Parietal lobe (tissue), 2 donors: Measurements from ENCODE around the gene TRIO.

DNA sequence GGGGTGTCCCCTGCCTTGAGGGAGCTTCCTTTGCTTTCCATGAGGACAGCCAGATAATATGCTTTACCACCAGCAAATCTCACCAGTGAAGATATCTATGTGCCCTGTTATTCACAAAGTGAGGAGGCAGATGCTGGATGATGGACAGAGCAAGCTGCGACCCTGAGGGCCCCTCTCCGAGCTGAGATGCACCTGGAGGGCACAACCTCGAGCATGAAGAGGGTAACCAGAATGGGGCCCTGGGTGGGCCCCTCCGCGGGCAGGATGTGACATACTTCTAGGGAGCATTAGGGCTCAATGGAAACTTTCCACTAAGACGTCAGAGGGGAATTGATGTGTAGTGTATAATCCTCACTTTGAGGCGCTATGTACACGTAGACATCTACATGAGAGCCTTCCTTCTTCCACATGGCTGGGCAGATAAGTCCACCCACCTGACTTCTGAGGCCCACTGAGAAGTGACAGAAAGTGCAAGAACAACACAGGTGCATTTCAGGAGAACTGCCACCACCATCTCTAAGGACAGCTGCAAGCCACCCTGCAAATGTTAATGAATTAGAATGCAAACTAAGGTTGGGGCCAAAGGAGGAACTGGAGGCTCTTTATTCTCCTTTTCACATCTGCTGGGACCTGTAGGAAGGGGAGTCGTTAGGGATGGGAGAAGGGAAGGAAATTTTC is 61.1 kb downstream of the DAP start:
- RAMPAGE, long total RNA = no peak

DNA sequence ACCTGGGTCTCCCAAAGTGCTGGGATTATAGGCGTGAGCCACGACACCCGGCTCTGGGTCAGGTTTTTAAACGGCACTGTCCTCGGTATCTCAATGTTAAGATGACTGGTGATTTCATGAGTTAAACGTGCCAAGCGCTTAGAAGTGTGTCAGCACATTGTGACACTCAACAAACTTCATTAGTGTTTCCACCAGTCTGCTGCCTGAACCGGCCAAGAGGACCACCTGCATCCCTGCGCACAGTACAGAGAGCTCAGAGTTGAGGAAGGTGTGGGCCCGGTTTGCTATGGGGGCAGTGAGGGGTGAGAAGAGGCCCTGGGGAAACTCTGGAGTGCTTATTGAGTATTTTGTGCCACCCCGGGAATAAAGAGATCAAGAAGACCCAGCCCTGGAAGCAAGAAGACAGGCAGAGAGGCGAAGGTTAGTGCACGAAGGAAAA is 3.5 kb downstream of the DAP start:
- RAMPAGE, long total RNA = no peak

DNA sequence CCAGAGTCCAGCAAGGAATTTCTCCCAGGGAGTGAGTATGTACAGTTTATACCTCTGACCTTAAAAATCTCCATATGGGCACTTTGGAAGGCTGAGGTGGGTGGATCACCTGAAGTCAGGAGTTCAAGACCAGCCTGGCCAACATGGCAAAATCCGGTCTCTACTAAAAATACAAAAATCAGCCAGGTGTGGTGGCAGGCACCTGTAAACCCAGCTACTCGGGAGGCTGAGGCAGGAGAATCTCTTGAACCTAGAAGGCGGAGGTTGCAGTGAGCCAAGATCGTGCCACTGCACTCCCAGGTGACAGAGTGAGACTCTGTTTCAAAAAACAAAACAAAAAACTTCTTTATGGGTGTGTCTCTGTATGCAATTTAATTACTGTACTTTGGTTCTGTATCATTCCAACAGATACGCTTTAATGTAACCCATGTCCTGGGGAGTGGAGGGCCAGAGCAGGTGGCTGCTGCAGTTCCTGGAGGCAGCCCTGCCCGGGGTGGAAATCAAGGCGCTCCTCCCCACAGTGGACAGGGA is 2.1 kb downstream of the DAP start:
- RAMPAGE, long total RNA = no peak

DNA sequence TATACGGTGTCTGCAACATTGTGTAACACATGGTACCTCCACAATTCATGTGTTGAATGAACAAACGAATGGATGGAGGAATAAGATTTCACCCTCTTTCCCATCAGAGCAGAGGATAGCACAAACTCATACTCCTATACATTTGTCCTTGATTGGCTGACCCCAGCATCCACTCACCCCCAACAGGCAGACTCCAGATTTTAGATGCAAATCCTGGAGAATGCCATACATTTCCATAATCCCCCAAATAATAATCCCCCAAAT is 355.0 kb downstream of the CTNND2 start:
- RAMPAGE, long total RNA = no peak

- RAMPAGE, long total RNA = no peak
Observed at GRCh38 chr5:14010836-14012192, 66.8 kb upstream of the DNAH5 start.

DNA sequence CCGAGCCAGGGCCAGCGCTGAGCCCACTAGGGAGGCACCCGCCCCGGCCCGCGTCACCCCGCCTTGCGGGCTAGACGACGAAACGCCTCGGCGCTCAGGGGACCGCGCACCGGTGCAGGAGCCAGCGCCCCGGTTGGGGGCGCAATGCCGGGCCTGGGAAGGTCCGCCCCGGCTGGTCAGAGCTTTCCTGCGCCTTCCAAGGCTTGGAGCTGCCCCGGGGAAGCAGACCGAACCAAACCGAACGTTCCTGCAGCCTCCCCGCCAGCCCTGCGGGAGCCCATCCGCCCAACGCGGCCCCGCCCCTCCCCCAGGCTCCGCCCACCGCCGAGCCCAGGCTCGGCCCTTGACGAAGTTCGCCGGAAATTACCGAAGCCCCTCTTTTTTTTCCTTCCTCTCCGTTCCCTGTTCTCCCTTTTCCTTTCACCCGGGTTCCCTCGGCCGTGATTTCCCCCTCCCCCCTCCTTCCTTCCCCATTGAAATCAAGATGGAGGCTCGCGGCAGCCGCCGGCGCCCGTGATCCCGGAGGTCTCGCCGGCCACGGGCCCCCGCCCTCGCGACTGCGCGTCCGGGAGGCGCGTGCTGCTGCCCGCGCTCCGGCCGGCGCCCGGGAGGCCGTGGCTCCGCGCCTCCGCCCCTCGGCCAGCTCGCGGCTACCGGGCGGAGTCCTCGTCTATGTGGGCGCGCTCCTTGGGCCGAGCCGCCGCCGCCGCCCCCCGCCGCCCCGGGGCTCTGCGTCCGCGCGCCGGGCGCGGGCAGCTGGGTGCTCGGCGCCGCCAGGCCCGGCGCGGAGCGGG is at the start of gene TRIO:
TRIO (plus strand) TSS at position 473 of the 794 bp plus-strand sequence.
- RAMPAGE, long total RNA = no peak

DNA sequence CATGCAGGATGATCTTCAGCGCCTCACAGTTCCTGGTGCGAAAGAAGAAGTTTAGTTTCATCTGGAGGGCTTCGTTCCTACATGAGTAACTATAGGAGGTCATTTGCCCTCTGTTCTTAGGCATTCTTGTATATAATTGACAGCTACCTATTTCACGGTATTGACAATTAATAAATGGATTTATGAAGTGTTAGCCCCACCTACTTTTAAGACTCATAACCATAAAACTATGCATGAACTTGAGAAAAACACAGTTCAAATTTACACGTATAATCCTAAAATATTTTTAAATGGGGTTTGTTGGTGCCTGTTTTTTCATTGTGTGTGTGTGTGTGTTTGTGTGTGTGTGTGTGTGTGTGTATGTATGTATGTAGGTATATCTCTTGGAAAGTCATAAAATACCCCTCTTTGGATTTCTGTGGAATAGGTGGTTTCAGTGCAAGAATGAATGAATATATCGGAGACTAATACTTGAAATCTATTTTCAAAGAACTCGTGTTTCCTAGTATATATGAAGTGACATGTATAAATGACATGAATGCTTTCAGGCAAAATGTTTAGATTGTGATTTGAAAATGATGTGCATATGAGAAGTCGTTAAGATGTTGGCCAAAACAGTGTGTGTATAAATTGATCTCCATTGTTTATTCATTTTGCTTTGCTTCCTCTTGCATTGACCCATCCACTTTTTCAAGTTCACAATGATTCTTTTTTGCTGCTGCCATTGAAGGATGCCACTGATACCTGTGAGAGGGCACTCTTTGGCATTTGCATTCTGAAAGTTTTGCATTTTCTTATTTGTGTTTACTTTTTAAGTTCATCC is 8.1 kb downstream of the TRIO start:
- RAMPAGE, long total RNA = no peak

GRCh38 chr5:14165358-14165990 is 22.3 kb downstream of the TRIO start:
- RAMPAGE, long total RNA = no peak

DNA sequence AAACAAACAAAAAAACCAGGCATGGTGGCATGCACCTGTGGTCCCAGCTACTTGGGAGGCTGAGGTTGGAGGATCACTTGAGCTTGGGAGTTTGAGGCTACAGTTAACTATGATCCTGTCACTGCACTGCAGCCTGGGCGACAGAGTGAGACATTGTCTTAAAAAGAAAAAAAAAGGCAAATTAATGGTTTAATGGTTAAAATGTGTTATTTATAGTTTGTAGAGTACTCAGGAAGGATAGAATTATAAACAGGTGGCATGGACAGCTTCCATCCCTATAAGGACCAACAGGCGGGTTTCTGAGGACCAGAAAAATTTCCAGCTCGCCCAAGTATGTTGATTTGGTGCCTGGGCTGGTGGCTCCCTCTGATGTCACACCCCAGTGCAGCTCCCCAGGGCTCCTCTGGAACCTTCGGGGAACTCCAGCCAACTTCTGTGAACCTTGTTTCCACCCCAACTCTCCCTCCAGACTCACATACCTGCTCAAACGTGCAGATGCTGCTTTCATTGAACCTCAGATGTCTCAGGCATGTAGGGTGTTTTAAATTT is 68.9 kb downstream of the TRIO start:
- RAMPAGE, long total RNA = no peak

GRCh38 chr5:14221289-14221785 is 78.2 kb downstream of the TRIO start:
- RAMPAGE, long total RNA = no peak

GRCh38 chr5:14256929-14257777 is 114.0 kb downstream of the TRIO start:
- RAMPAGE, long total RNA = no peak

- RAMPAGE, long total RNA = no peak
Observed at GRCh38 chr5:14286606-14287105, 143.5 kb downstream of the TRIO start.

- RAMPAGE, long total RNA = no peak
Observed at GRCh38 chr5:14336255-14337040, 193.3 kb downstream of the TRIO start.

- RAMPAGE, long total RNA = no peak
Observed at GRCh38 chr5:14402678-14403205, 178.8 kb upstream of the OTULINL start.

DNA sequence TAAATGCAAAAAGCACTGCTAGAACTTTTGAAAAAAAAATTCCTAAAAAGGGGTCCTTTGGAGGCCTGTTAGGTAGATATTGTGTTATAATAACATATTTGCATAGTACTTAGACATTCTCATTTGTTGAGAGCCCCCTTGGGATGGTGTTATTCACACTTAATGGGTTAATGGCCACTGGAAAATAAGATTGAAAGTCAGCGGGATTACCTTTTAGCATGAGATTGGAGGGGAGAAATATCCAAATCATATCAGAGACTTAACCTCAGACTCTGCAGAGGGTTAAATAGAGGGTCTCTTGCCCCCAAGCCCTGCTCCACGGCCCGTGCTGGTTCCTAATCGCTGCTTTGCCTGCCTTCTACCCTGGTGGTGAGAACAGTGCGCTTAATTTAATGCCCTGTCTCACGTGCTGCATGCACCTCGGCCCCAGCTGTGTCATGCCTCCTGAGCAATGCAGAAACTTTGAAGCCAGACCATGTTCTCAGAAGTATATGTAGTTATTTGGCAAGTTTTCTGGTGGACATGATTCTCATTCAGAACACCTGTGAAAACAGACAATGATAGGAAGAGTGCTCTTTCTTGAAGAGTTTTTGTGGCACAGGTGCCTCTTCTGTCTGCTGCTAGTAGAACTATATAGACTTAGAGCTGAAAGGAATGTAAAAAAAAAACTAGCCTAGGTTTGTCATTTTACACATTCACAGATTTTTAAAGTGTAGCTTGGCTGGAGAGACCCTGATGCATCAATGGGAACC is 1.4 kb downstream of the OTULIN start:
- RAMPAGE, long total RNA = no peak

GRCh38 chr5:14676389-14676924 is 11.9 kb downstream of the OTULIN start:
- RAMPAGE, long total RNA = no peak

GRCh38 chr5:14706496-14707058 is 42.1 kb downstream of the OTULIN start:
- RAMPAGE, long total RNA = no peak

DNA sequence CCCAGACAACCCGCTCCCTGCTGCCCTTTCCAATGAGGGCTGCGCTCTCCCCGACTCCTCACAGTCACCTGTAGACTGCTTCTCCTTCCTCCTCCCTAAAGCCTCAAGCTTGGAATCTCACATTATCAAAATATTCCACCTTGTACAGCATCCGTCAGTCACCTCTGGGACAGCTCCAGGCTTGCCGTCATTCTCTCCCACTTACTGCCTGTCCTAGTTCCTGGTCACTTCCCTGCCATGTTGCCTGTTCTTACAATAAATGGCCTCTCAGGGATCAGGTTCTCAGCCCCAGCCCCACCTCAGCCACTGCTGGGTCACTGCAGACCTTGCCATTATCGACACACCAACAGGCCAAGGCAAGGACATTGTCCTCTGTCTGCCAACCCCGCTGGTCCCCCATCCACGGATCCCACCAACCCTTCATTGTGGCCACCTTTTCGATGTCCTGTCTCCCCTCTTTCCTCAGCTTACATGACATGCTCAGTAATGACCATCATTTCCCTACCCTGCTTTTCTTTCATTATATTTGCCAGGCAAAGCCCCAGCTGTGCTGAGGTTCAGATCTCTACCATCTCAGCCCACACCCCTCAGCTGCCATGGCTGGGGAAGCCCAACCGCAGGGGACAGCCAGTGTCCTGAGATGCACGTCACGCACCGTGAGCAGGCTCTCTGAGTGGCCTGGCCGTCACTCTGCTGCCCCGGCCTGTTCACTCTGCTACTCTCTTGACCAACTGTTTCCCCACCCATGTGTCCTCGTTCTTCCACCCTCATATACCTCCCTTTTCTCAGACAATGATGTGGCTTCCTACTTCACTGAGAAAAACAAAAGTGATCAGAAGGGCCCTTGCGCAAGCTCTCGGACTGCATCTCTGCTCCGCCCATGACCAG is 47.3 kb downstream of the OTULIN start:
- RAMPAGE, long total RNA = no peak

- RAMPAGE, long total RNA = no peak
Observed at GRCh38 chr5:14712455-14713293, 48.2 kb downstream of the OTULIN start.

DNA sequence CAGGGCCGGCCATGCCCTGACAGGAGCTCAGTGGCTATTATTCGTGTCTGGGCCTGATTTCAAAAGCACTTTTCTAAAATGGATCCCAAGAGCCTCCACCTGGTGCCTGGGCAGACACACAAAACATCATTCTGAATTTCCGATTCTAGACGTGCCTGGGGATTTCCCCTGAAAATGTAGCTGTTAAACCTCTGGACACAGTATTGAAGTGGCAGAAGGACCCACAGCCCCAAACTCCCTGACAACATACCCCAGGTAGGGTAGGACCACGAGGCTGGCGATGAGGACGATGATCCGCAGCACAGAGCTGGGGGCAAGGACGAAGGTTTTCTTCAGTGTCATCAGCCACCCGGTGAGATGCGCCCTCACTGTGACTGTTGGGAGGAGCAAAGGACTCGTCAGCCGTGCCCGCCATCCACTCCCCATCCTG is 48.8 kb downstream of the OTULIN start:
- RAMPAGE, long total RNA = no peak